RPMI7951 (cell line): Measurements from ENCODE around the genes LRRFIP2, DLEC1 and ACVR2B.

DNA sequence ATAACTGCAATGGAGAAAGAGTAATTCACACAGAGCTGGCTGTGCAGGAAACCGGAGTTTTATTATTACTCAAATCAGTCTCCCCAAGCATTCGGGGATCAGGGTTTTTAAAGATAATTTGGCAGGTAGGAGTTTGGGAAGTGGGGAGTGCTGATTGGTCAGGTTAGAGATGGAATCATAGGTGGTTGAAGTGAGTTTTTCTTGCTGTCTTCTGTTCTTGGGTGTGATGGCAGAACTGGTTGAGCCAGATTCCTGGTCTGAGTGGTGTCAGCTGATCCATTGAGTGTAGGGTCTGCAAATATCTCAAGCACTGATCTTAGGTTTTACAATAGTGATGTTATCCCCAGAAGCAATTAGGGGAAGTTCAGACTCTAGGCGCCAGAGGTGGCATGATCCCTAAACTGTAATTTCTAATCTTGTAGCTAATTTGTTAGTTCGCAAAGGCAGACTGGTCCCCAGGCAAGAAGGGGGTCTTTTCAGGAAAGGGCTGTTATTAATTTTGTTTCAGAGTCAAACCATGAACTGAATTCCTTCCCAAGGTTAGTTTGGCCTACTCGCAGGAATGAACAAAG is 20.6 kb upstream of the TRANK1 start:
- RAMPAGE, long total RNA = no peak

- RAMPAGE, long total RNA = no peak
These were observed 61.1 kb downstream of the MLH1 start for GRCh38 chr3:37054370-37054937.

DNA sequence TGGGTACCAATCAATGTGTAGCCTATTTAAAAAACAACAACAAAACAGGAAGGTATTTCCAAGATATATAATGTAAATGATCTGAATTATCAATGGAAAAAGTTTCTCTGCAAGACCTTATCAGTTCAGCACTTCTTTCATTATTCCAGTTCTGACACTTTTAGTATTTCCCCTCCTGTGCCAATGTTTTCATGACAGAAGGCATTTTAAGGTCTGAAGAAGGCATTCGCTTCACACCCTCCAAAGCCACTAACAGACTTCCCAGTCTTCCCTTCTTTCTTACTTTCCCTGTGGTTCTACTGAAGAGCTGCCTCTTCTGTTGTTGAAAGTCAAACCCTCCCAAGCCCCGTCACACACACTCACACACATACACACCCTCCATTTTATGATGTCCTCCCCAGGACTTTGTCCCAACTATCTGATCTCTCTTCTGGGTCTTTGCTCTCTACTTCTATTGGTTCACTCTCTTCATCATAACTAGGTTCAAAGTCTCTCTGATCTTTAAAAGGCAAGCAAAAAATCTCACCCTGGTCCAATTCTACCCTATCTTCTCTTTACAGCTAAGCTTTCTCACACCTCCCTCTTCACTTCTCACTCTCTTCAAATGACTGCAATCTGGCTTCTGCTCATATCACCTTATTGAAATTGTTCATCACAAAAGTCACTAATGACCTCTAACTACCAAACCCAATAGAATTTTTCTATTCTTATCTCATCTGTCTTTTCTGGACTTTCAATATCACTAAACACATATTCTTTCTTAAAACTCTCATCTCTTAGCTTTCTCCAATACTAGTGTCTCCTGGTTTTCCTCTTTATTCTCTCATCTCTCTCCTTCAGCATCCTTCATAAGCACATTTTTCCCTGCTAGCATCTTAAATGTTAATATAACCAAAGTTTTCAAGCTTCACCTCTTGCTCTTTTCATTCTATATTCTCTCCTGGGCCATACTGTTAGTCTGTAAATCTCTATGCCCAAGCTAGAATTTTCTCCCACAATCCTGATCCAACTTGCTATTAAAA is 34.8 kb downstream of the LRRFIP2 start:
- RAMPAGE, long total RNA = no peak

DNA sequence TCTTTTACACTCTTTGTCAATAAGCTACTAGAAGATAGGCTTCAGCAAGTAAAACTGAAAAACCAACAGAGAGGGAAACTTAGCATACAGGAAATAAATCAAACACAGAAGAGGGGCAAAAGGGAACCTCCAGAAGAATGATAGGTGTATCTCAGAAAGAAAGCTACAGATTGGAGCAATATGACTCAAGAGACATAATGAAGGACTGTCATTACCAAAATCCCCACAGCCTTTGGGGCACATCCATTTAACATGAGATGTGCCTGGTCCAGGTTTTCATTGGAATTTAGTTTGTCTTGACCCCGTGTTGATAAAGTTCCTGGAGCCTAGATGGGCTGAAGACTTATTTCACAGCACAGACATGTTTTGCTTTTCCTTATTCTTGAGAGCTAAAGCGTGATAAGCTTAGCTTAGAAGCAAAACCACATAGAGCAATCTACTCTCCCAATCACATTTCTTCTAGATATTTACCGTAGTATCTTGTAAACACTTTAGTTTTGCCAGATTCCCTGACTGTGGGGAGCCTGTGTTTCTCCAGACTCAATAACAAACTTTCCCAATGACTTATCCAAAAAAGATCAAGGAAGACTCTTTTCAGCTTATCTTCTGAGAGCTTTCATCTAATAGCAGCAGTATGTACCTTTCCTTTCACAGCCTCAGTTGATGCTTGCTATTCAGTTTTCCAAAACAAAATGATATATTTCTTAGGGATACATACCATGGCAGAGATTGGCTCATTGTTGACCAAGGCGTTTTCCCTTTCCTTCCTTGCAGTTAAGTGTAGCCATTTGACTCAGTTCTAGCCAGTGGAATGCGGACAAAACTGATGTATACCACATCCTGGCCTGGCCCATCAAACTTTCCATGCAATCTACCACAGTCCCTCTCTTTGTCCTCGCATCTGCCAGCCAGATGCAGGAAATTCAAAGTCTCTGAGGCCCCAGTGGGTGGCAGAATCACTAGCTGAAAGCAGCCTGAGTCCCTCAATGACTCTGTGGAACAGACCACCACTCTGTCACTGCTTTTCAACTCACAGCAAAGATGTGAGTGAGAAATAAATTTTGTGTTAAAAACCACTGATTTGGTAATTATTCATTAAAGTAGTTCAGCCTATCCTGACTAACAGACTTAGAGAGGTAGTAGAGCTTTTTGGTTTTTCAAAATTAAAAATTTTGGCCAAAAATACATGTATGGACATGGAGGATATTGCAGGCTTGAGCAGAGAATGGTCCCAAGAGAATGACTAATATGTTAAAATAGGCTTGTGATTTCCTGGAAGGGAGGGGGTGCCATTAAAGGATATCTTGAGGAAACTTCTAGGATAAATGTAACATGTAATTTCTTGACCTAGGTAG is 11.3 kb downstream of the LRRFIP2 start:
- RAMPAGE, long total RNA = no peak

- RAMPAGE, long total RNA = no peak
These were observed at the start of gene LRRFIP2 for GRCh38 chr3:37174349-37175232. TSS of gene LRRFIP2 (minus strand) at chr3:37174582.

GRCh38 chr3:37326930-37327987 is 84.2 kb downstream of the GOLGA4 start:
- RAMPAGE, long total RNA = no peak

DNA sequence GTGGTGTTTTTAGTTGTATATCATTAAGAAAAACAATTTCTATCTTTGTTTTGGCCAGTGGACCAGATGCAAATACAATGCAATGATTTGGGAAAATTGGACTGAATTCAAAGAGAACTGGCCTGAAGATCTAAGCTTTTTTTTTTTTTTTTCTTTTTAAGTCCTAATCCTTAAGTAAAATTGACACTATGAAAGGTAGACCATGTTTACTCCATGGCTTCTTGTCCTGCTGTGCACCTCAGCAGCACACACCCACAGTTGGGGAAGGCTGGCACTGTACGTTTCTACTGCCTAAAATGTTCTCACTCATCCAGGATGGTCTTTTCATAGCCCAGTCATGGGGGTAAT is 92.5 kb downstream of the GOLGA4 start:
- RAMPAGE, long total RNA = no peak

- RAMPAGE, long total RNA = no peak
These were observed 66.1 kb upstream of the ITGA9 start for GRCh38 chr3:37385692-37386376.

DNA sequence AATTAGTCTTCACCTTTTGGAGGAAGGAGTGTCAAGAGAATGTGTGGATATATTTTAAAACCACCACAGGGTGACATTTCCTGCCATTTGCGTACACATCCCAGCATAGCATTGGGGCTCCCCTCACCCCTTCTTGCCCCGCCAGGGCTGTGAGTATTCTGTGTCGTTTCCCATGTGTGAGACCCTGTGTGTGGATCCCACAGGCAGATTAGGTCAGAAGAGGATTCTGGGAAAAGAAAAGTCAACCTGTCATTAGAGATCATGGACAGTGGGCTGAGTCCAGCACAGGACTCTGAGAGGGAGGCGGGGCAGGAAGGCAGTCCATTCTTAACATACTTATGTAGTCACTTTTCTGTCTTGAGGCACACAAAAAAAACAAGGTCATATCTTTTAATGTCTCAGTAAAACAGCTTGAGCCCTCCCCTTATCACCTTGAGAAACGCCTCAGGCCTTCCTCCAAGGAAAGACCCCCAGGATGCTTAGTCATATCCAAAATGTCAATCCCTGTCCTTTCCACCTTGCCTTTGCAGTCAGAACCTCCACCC is 9.8 kb upstream of the ITGA9 start:
- RAMPAGE, long total RNA = no peak

- RAMPAGE, long total RNA = no peak
These were observed 1.8 kb downstream of the ITGA9 start for GRCh38 chr3:37453302-37454578.

DNA sequence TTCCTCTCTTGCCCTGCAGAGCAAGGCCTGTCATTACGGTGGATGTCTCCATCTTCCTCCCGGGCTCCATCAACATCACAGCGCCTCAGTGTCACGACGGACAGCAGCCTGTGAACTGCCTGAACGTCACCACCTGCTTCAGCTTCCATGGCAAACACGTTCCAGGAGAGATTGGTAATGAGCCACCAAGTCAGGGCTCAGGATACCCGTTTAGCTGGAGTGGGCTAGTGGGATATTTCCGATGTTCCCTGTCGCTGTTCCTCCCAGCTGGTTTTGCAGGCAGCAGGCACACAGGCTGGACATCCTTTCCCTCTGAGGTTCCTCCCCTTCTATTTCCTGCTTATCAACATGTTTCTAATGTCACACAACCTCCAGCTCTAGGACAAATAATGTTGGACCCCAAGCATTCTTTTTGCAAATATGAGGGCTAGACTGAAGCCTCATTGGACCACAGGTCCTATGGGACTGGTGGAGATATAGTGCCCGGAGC is 81.4 kb downstream of the ITGA9 start:
- RAMPAGE, long total RNA = no peak

DNA sequence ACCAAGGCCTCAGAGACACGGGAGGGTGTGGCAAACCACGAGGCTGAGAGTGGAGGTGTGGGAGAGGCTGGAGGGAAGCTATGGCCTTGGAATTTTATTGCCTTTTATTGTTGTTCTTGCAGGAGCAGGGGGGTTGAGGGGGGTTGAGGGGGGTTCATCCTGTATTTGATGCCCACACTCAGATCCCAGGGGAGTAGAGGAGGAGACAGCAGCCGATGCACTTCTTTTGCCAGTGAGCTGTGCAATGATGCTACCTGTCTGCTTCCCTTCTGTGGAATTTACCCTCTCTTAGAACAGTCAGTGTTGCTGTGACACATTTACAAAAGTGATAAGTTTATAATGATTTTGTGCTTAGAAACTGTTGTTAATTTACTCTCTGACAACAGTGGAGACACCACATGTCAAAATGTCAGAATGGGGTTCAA is 75.8 kb upstream of the CTDSPL start:
- RAMPAGE, long total RNA = no peak

DNA sequence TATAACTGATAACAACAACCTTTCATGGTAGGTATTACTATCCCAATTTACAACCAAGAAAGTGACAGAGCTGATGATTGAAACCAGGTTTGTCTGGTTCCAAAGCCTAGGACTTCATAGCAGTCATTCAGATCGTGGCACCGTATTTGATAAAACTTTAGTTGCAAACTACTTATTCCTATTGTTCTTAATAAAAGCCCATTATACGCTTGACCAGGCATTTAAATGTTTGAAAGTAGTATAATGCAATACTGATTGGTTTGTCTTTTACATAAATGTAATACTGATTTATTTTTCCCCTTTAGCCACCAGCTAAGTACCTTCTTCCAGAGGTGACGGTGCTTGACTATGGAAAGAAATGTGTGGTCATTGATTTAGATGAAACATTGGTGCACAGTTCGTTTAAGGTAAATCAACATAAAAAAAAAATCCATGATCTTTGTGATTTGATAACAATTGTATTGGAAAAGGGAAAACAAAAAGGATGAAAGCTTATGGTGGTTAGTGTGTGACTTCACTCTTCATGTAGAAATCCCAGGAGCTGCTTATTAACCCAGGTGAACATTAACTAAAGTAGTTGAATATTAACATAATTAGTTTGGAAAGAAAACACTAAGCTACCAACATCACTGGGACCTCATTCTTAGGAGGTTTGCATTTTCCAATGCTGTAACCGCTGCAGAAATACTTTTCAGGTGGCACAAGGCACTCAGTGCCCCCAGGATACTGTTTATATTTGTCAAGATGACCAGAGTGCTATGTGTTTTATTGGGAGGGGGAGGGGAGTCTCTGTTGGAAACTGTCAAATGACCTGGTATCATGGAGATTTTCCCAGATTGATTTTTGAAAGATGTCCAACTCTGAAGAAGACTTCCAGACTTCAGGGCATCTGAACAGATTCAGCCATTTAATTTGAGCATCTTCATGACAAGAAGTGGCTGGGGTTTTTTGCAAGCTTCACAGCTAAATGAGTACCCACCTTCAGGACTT is 26.0 kb upstream of the VILL start:
- RAMPAGE, long total RNA = no peak

DNA sequence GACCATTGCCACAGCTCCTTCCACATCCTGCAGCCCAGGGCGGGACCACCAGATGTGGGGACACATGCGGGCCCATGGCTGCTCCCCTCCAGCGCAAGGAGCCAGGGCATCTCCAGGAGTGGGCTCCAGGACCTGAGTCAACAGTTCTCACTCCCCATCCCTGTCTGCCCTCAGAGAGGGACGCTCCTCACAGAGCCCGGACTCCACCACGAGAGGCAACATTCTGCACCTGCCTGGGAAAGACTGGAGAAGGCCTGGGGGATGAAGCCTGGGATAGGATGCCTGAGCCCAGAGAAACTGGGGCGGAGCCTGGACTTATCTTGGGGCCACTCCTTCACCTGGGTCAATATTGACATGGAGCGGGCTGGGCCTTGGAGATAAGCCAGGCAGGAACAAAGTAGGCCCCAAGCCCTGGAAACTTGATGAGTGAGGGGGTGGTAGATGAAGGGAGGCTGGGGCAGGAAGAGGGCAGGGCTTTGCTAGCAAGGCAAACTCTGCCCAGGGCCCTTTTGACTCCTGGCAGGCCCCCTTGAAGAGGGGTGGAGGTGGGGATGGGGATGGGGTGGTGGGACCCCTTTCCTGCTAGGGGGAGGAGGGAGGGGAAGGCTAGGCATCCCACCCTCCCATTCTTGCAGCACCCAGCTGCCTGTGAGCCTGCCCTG is 3.7 kb upstream of the VILL start:
- RAMPAGE, long total RNA = no peak

- RAMPAGE, long total RNA = no peak
These were observed 13.5 kb downstream of the VILL start for GRCh38 chr3:38003732-38004777.

DNA sequence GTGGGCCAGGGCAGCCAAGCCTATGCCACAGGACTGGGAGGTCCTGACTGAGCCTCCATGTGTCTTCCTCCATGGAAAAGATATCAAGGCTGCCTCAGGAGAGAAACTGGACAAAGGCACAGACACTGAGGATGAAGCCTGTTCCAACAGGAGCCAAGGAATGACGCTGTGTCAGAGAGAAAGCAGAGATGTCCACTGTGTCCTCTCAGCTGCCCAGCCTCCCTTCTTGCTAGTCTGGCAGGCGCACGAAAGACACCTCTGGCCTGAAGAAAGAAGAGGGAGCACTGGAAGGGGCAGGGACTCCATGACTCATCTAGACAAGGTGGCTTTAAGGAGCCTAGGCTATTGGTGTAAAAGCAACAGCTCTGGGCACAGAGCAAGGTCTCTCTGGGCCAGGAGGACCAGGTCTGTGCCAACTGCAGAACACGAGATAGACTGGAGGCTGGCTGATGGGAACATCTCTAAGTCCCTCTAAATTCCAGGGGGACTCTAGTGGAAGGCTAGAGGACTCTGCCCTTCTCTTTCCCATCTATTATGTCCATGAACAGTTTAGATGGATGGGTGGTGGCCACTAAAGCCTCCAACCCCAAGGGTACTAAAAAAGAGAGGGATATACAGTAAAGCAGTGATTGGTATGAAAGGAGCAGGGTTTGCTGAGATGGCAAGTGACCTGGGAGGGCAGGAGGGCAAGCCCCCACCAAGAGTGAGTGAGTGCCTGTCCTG is 1.3 kb downstream of the PLCD1 start:
- RAMPAGE, long total RNA = no peak

- RAMPAGE, long total RNA = no peak
These were observed at the start of gene DLEC1 for GRCh38 chr3:38039022-38039847. TSS of gene DLEC1 (plus strand) at chr3:38039208.

DNA sequence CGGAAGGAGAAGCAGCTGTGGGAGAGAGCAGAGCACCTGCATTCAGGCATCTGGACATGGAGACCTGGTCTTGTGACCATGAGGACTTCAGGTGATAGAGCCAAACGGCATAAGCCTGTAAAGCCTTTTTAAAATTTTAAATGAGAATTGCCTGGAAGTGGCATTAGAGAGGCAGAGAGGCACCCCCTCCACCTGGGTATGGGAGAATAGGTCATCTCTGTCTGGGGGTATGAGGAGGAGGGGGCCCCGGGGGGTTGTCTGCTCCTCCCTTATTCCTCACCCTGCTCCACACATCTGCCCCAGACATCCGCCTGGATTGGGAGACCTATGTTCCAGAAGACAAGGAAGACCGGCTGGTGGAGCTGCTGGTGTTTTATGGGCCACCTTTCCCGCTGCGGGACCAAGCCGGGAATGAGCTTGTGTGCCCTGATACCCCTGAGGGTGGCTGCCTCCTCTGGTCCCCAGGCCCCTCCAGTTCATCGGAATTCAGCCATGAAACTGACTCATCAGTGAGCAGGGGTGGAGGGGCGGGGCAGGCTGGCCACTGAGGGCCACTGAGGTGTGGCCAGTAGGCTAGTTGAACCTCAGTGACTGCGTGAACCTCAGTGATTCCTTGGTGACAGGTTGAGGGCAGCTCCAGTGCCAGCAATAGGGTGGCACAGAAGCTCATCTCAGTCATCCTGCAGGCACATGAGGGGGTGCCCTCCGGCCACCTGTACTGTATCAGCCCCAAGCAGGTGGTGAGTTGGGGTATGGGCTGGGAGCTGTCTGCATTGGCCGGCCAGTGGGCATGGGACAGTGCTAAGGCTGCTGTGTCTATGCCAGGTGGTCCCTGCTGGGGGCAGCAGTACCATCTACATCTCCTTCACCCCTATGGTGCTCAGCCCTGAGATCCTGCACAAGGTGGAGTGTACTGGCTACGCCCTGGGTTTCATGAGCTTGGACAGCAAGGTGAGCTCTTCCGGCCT is 20.5 kb downstream of the ACAA1 start:
- RAMPAGE, long total RNA = no peak

- RAMPAGE, long total RNA = no peak
These were observed at the start of gene ACVR2B for GRCh38 chr3:38453444-38454121. TSS of gene ACVR2B (plus strand) at chr3:38453890.

DNA sequence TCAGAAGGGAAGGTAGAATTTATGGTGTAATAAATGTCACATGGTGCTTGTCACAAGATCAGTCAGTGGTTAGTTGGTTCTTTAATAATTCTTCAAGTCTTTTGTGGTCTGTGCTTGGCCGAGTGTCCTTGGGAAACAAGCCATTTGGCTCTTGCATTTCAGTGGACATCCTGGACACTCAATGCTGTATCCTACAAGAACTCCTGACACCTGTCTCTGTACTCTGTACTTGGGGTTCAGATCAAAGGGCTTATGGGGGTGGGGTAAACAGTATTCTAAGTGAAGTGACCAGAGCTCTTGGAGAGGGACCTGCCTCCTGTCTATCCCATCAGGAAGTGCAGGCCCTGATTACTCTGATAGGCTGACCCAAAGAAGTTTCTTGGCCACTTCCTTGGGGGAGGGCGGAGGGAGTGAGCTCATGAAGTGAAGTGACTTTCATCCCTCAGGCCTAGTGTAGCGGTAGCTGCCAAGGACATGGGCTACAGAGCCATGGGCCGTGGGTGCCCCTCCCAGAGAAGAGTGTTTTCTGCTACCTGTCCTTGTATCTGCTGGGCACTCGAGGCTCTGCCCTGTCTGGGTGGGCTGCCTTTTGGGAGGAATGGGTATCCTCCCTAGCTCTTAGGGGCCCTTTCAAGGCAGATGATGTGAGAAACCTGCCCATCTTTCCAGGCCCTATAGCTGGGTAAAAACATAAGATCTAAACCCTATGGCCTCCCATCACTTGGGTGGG is 3.9 kb downstream of the ACVR2B start:
- RAMPAGE, long total RNA = no peak